Neuron (in vitro differentiated cells): ENCODE data around the gene KIF2A.

GRCh38 chr5:59435288-59436088 lies 458.0 kb downstream of the PDE4D start:
- PRO-cap: no peak

DNA sequence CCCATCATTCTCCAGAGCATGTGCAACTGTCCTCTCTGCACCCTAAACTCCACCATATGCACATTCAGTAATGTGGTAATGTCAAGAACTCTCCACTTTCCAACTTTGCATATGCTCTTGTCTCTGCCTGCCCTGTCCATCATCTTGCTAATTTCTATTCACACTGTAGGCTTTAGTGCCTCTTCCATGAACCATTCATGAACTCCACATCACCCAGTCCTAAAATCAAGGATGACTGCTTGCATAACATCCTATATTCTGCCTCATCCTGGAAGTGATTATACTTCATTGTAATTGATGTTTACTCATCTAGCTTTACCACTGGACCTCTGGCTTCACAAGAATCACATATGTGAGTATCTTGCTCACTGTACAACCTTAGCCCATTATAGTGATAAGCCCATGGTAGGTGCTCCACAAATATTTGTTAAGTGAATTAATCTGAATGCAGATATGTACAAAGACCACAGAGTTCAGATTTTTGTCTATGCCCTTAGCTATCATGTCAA lies 354.7 kb downstream of the PDE4D start:
- PRO-cap: no peak

- PRO-cap: no peak
These were observed 350.1 kb downstream of the PDE4D start for GRCh38 chr5:59543427-59543841.

GRCh38 chr5:59548614-59549472 lies 344.7 kb downstream of the PDE4D start:
- PRO-cap: no peak

- PRO-cap: no peak
These were observed 103.6 kb downstream of the PDE4D start for GRCh38 chr5:59789861-59790308.

- PRO-cap: no peak
These were observed 360.0 kb downstream of the DEPDC1B start for GRCh38 chr5:60339857-60340431.

- PRO-cap: no peak
These were observed 171.0 kb downstream of the DEPDC1B start for GRCh38 chr5:60528943-60529456.

DNA sequence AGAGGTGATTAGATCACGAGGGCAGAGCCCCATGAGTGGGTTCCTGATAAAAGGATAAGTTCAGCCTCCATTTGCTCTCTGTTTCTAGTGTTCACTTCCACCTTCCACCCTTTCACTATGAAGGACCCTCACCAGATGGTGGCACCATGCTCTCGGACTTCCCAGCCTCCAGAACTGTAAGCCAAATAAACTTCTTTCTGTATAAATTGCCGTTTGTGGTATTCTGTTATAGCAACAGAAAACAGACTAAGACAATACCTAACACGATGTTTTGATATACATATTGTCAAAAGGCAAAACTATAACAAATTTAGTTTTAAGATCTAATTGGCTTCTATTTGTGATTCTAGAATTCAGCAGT lies 166.1 kb downstream of the DEPDC1B start:
- PRO-cap: no peak

DNA sequence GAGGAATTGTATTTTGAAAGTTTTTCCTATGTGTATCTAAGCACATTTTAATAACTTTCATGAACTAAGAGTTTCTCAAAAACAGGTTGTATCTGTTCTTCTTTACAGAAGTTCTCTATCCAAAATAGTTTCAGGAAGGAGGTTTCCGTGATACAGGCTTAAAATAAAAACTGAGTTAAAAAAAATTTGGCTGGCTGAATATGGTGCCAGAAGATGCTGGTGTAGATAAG lies 49.9 kb upstream of the SMIM15 start:
- PRO-cap: no peak

DNA sequence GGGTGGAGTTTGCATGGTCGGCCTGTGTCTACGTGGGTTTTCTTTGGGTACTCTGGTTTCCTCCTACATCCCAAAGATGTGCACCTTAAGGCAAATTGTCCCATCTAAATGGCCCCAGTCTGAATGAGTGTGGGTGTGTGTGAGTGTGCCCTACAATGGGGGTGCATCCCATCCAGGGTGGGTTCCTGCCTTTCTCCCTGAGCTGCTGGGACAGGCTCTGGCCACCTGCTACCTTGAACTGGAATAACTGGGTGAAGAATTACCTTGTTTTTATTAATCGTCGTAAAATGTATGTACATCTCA lies 9.0 kb downstream of the ZSWIM6 start:
- PRO-cap: no peak

- PRO-cap: no peak
These were observed 27.5 kb downstream of the ZSWIM6 start for GRCh38 chr5:61359257-61360237.

DNA sequence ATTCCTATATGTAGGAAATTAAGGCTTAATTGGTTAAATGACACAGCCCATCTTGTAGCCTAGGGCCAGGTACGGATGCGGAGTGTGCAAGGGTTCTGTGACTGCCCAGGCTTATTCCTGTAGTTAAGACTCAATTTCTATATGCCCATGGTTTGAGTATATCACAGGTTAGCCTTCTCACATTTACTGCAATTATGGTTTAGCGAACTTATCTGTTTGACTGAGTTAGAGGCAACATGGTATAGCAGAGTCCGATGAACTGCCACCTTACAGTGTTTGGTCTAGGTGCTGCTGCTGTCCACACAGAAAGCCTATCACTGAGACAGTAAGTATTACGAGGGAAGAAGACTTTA lies 109.5 kb downstream of the ZSWIM6 start:
- PRO-cap: no peak

DNA sequence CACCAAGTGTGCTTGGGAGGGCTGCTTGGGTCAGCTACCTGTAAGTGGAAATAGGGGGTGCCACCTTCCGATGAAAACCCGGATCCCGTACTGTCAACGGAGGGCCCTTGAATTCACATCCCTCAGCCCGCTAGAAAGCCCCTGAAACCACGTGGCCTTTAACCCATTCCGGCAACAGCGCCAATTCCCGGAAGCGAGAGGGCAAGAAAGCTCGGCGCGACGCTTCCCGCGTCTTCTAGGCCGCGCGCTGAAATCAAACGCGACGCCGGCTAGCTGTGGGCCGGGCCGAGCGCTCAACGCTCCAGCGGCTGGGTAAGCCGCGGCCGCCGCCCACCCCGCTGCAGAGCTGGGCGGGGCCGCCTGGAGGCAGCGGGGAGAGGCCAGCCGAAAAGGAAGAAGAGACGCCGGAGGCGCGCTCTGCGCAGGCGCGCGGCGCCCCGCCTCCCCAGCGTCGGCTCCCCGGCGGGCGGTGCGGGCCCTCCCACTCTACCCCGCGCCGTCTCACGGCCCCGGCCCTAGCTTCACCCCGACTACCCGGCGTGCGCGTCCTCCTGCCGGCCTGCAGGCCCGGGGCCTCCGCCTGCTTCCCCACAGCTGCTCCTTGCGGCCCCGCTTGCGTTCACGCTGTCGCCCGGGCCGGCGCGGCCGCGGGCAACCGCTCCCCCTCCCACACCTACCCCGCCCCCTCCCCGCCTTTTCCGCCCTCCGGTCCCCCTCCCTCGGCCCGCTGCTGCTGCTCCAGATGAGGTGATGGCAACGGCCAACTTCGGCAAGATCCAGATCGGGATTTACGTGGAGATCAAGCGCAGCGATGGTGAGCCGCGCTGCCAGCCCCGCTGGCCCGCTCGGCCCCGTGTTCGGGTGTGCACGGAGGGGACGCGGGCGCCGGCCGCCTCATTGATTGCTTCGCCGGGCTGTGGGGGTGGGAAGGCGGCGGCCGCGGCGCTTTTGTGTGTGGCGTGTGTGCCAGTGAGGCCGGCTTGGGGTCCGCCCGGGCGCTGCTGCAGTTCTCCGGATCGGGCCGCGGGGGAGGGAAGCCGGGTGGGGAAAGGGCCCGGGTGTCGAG lies at the start of gene KIF2A:
TSS of gene KIF2A (plus strand) at position 484 of the 1,066 bp plus-strand sequence.
- PRO-cap: bidirectional peak, plus-strand start at position 529 of the sequence, minus-strand start at position 148 of the sequence; bidirectional peak, plus-strand start at position 741 of the sequence, minus-strand start at position 790 of the sequence; bidirectional peak, plus-strand start at position 972 of the sequence, minus-strand start at position 865 of the sequence

GRCh38 chr5:62653321-62653903 lies 74.8 kb downstream of the LRRC70 start:
- PRO-cap: no peak

GRCh38 chr5:64213285-64213975 lies 47.8 kb downstream of the RNF180 start:
- PRO-cap: no peak

- PRO-cap: no peak
These were observed 332.9 kb downstream of the CWC27 start for GRCh38 chr5:65101472-65102144.

DNA sequence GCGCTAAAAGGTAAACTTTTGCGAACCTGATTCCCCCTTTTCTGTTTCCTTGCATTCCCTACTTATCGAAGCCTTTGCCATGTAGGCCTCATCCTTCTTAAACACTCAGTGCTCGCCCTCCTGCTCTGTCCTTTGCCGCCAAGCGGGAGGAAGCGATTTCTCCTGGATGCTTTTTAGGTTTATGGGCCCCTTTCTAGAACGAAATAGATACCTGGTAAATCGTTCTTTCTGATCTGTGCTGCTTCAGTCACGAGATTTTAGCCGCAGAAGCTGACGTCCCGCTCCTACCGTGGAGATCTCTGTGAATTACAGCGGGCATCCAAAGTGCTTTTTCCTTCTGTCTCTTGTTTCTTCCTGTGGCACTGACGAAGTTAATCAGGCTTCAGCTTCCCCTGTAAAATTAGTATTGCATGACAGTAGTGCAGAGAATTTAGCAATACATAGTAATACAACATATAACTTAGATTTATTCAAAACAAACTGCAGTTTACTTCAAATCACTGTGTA lies 323 bp downstream of the SHLD3 start:
- PRO-cap: unidirectional peak, minus-strand start at position 364 of the sequence

- PRO-cap: no peak
These were observed 922 bp downstream of the SGTB start for GRCh38 chr5:65721089-65721284.

DNA sequence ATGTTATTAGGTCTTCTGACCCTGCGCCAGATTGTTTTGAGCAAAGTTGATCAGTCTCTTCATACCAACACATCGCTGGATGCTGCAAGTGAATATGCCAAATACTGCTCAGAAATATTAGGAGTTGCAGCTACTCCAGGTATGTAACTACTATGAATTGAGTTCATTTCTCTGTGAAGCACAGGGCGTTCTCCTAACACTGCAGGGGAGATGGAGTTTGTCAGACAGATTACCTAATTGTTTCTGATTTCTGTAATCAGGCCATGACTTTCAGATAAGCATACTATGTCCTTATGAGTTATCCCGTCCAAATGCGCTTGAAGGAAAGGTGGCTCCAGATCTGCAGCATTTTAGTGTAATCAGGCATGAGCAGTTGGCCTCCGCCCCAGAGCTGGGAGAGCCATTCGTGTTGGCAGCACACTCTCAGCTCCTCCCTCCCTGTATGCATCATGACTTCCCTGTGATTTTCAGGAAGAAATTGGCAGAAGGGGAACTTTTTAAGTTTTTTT lies 88.1 kb downstream of the NLN start:
- PRO-cap: no peak

DNA sequence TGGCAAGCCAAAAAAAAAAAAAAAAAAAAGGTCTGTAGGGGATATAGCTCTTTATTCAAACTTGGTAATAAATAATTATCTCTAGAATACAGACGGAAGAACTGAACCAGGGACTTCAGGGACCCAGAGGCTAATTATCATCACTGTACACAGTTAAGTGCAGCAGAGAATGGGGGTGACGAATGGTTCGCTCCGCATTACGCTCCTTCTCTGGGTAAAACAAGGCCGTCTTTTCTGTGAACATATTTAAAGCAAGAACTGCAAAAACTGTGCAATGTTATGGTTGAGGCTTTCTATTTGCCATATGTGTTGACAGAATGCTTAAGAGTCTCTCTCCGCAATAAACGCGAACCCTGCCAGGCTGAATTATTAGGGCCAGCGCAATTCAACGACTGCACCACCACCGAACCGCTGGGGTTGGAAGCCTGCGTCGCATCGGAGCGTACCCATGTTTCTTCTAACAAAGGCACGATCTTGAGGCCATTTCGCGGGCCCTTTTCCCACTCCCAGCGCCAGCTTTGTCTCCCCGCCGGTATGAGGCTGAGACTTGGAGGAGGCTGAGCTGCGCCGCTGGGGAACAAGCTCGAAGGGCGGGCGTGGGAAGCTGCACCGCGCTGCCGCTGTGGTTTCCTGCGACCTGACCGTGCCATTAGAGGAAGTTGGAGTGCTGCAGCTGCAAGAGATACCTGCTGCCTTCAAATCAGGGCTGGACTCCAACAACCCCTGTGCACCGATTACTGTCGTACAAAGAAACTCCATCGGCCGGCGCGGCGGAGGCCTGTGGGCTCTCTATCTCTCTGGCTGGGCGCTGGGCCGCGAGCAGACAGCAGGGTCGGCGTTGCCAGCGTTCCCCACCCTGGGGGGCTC lies 1.5 kb upstream of the ERBIN start:
- PRO-cap: unidirectional peak, plus-strand start at position 197 of the sequence; bidirectional peak, plus-strand start at position 484 of the sequence, minus-strand start outside the sequence